Endodermal cell (in vitro differentiated cells): ENCODE results near the gene SNAP25.

DNA sequence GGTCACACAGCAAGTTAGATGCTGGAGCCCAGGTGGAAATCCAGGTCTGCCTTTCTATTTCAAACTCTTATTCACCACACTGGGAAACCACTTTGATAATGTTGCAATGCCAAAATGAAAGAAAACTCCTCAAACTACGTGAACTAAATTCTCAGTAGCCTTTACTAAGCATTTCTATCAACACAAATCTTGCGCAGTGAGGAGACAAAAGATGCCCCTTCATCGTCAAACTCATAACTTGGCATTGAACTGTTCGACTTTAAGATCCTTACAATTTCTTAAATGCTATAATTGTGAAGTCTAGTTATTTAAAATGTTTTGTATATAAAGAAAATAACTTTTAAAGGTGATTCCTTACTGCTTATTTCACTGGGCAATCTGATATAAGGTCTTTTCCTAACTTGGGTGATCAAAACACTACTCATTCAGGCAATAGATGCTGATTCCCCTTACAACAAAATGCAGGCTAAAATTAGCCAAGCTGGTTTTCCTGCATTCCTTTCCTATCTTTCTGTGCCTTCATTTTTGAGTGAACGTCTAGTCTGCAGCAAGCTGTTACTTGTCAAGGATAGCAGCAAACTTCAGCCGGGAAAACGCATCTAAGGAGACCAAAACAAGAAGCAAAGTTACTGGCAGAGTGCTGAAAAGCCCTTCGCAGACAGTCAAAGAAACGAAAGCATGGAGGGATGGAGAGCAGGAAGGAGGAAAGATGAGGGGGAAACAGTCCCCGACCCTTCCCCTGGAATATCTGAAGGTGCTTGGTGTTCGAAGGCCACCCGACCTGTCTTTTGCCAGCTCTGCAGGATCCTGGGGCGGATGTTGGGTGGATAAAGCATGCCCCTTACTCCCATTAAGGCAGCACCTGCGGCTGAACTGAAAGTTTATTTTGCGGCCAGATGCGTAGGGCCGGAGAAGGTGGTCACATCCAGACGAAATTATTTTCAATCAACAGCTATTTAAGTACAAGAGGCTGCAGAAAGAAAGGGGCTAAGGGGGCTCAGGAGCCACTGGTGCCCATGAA is 813 bp downstream of the FERMT1 start:
- PRO-cap = no peak

DNA sequence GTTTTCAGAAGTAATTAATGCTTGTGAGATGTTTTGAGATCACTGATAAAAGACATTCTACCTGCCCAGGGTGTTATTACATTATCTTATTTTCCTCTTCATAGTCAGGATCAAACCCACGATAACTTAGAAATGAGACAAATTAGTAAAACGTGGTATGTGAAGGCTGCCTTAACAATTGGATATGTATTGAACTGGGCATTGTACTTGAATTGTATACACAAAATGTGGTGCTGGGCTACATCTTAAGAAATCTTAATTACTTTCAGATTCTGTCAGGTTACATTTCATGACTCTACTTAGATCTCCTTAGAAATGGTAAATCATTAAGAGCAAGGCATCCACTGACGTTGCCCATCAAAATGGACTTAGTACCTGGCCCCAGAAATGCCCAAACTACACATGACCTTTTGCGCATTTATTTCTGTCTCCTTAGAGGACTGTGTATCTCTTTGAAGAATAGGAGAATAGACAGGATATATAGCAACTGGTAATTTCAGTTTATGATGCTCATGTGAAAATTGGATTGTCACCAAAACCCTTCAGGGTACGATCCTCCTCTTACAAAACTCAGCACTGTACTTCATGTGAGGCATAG is 61.6 kb upstream of the BMP2 start:
- PRO-cap = no peak

- PRO-cap = no peak
Observed at GRCh38 chr20:6714236-6714751, 53.2 kb upstream of the BMP2 start.

- PRO-cap = no peak
Observed at GRCh38 chr20:6766508-6766941, 961 bp upstream of the BMP2 start.

DNA sequence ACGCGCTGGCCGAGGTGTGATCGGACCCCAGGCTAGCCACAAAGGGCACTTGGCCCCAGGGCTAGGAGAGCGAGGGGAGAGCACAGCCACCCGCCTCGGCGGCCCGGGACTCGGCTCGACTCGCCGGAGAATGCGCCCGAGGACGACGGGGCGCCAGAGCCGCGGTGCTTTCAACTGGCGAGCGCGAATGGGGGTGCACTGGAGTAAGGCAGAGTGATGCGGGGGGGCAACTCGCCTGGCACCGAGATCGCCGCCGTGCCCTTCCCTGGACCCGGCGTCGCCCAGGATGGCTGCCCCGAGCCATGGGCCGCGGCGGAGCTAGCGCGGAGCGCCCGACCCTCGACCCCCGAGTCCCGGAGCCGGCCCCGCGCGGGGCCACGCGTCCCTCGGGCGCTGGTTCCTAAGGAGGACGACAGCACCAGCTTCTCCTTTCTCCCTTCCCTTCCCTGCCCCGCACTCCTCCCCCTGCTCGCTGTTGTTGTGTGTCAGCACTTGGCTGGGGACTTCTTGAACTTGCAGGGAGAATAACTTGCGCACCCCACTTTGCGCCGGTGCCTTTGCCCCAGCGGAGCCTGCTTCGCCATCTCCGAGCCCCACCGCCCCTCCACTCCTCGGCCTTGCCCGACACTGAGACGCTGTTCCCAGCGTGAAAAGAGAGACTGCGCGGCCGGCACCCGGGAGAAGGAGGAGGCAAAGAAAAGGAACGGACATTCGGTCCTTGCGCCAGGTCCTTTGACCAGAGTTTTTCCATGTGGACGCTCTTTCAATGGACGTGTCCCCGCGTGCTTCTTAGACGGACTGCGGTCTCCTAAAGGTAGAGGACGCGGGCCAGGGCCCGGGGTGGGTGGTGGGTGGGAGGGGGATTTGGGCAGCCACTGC is 815 bp downstream of the BMP2 start:
- PRO-cap = no peak

DNA sequence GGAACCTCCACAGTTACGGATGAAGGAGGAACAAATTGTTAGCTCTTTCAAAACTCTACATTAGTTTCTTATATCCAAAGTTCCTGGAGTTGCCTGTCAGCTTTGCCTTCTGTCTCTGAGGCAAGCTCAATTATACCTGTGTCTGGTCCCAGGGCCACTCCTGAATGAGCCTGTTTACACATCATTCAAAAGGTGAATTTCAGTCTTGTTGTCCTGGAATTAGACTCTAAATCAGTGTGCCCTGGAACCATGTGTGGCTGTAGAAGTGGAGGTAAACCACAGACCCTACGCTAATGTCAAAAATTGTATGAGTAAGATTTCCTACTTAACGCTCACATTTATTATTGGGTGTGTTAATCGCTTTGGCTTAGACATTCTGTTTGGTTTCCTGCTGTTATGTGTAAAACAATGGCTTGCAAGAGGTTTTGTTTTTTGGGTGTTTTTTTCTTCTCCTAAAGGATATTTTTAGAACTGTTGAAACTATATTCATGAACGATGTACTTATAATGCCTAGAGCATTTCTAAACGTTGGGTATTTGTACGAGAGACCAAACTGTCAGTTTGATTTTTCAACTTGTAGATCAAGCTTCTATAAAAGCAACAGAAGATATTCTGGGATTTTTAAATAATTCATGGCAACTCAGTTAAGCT is 19.3 kb downstream of the PLCB1 start:
- PRO-cap = no peak

DNA sequence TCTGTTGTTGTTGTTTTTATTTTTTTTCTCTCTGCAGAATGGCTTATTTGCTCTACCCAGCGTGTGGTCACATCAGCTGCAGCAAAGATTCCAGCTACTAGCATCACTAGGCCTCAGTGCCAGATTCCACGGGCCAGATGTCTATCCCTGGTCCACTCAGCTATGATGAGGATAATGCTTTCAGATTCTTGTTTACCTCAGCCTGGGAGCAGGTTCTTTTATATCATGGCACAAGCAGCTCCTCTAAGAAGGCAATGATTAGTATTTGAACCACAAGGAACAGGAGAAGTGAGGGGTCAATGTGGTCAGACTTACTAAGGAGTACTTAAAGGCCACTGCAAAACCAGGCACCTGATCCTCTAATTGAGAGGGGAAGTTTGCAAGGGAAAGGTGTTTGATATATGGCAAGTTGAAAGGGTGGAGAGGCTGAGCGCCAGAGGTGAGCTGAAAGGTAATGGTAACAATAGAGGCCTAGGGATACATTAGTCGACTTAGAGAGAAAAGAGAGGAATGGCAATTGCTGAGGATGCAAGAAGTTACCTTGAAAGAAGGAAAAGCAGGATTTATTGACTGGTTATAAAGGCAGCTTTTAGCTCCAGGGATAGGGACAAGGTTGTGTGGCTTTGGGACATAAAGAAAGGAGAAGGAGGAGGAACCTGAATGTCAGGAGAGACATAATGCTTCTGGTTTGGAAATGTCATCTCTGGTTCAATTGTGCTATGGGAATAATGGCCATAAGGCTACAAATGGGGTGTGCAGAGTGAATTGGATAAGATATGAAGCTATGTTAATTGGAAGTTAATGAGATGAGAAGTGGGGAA is 110.3 kb downstream of the PLCB1 start:
- PRO-cap = no peak

DNA sequence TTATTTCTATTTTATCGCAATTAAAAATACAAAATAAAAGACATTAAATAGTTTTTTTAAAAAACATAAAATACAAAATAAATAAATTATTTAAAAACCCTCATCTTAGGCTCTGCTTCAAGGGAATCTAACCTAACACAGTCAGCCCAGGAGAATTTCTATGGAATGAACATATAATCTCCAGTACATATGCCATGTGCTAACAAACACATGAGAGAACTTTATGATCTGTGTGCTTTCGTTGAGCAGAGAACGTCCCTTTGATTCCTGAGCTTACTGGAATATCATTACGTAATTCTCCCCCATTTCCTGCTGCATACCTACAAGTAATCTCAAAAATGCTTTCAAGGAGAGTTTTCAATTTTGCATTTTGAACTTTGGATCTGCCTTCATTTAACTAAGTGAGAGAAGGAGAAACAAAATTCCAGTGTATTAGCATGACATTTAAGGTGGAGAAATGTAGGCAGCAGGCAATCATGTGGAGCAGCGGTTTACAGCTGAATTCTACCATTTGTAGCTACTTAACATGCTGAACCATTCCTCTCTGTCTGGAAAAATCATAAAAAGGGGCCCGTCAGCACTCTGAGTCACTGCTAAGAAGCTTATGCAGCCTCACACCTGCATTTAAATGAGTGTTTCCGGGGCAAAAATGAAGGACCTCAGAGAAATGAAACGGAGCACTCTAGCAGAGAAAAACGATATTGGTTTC is 451.4 kb downstream of the PLCB1 start:
- PRO-cap = no peak

DNA sequence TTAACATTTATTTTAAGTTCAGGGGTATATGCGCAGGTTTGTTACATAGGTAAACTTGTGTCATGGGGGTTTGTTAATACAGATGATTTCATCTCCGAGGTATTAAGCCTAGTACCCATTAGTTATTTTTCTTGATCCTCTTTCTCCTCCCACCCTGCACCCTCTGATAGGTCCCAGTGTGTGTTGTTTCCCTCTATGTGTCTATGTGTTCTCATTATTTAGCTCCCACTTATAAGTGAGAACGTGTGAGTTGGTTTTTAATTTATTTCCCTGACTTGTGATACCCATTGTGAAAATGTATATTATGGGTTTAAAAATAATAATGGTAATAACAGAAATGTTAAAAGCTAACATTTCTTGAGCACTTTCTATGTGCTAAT is 467.7 kb upstream of the PLCB4 start:
- PRO-cap = bidirectional peak, plus-strand start at position 121 of the sequence, minus-strand start outside the sequence

- PRO-cap = no peak
Observed at GRCh38 chr20:9279881-9280519, 211.1 kb downstream of the PLCB4 start.

DNA sequence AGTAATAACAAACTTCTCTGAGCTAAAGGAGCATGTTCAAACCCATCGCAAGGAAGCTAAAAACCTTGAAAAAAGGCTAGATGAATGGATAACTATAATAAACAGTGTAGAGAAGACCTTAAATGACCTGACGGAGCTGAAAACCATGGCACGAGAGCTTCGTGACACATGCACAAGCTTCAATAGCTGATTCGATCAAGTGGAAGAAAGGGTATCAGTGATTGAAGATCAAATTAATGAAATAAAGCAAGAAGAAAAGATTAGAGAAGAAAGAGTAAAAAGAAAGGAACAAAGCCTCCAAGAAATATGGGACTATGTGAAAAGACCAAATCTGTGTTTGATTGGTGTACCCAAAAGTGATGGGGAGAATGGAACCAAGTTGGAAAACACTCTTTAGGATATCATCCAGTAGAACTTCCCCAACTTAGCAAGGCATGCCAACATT is 51.9 kb upstream of the LAMP5 start:
- PRO-cap = no peak

GRCh38 chr20:9514067-9514483 is 315 bp upstream of the LAMP5 start:
- PRO-cap = no peak

GRCh38 chr20:10218518-10219260 is at the start of gene SNAP25:
Gene SNAP25 (plus strand): TSS chr20:10218830.
- PRO-cap = bidirectional peak, plus-strand start at chr20:10218857, minus-strand start at chr20:10218691; unidirectional peak, plus-strand start at chr20:10218857

DNA sequence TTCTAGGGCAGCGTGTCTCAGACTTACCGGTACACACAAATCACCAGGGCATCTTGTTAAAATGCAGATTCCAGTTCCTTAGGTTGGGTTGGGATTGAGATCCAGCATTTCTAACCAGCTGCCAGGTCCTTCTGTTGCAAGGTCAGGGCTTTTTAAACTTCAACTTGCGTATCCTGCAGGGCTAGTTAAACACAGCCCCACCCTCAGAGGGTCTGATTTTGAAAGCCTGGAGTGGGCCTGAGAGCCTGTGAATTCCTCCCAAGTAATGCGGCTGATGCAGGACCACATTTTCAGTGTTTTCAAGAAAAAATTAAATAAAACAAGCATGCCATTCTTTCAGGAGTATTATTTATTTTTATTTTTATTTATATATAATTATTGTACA is 65.3 kb downstream of the MKKS start:
- PRO-cap = no peak

GRCh38 chr20:10521103-10521659 is 86.1 kb downstream of the SLX4IP start:
- PRO-cap = no peak

DNA sequence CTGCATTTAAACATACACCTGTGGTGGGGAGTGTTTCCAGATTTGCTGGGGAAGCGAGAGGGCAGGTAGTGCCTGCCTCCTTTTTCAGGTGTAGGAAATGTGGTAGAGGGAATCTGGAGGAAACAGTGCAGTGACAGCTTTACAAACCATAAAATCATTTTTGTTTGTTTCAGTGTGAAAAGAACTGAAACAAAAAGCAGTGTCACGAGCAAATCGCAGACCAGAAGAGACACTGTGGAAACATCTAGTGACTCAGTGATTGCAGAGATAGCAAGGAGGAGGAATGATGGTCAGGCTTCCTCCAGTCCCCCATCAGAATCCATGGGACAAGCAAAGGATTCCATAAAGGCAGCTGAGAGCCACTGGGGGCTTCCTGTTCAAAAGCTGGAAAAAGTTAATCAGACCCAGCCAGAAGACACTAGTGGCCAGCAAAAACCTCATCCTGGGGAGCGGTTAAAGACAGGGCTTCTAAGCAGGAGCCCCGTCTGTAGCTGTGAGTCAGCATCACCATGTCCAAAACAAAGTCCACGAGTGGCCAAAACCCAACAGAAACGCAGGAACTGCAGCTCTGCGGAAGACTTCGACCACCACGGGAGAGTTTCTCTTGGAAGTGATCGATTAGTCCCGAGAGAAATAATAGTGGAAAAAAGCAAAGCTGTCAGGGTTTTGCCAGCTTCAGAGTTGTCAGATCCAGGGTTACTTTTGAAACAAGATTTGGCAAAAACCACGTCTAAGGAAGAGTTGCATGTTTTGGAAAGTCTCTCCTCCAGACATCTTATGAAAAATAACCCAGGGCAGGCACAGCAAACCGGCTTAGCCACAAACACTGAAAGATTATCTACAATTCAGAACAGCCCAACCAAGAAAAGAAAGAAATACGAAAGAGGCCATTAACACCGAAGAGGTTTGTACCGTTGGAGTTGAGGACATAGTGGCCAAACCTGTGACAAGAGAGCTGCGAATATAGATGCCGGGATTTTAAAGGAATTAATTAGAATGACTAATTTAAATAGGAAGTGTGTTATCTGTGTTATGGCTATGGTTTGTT is 51.0 kb downstream of the JAG1 start:
- PRO-cap = no peak

DNA sequence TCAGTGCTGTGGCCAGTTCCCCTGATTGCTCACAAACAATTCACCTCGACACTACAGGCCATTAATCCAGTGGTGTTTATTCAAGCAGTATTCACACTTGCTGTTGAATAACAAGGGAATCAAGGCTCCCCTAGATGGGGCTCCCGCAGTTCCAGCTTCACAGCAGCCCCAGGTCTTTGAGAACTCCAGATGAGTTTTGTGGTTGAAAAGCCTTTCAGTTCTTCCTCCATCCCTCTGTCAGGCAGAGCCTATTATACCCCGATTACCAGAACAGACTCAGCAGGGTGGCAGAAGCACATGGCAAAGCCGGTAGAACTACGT is 36.2 kb downstream of the JAG1 start:
- PRO-cap = no peak

DNA sequence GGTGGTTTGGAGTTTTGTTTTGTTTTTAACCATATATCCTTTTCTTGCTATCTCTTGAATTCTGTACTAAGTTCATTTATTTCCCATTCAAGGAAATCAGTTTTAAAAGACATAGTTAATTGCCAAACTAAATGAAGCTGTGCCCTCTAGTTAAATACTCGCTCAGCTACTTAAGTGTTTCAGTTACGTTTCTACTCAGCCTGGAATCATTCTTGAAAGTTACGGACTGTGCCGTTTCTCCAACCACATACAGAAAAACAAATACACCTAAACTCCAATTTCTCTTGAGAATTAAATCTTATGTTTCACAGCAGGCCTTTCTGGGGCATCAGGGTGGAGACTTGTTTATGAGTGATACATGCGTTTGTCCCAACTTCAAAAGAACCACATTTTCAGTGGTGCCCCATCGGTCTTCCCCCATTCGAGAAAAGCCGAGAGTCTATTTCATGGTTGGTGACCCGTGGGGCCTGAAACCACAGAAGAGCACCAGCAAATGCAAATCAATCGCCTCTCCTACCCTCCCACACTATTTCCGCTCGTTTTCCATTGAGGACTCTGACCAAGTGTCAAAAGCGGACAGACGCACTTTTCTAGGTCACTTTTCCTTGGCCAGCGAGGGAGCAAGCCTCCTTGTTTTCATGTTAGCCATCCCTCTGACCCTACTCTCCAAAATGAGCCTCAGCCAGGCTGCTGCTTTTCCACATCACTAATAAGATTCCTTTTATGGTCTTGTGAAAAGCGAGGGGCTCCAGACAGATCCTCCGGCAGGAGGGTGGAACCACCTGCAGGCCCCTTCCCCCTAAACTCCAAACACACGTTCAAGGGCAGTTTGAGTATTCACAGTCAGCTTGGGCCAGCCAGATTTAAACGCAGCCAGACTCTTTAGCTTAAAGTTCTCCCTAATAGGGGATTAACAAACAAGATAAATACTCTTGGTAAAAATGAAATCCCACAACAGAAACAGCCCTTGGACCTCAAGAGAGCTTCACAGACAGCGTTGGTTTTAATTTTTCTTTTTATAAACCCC is 3.1 kb downstream of the JAG1 start:
- PRO-cap = no peak

DNA sequence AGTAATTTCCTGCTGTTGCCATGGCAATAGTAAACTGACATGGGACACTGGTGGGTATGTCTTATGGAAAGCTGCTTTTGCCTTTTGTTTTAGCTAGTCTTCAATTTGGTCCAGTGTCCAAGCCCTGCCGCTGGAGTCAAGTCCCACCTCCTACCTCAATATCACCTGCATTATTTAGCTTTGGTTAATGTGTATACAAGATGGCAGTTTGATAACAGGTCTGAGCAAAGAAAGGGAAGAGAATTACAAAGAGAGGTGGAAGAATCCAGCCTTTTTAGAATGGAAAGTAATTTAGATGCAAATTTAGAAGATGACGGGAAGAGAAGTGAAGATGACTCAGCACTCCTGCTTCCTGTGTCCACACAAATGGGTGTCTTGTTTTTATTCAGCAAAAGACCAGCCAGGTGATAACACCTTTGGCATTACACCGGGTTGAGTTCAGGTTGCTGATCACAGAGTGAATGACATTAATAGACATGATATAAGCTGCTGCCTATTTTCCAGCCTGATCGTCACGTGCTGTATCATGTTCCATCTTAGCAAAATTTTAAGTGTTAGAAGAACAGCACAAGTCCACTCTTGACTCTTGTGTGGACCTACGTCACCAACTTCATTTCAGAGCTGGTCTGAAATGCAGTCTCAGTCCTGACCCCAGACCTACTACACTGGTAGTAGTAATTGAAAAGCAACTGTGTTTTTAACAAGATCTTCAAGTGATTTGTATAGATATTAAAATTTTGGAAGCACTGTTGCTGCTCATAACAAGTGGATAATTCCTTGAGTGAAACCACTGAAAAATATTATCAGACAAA is 110.5 kb upstream of the JAG1 start:
- PRO-cap = bidirectional peak, plus-strand start at position 384 of the sequence, minus-strand start at position 247 of the sequence

- PRO-cap = no peak
Observed at GRCh38 chr20:10994642-10995098, 320.9 kb upstream of the JAG1 start.